ENCODE measurements around a stretch of chr9.

DNA sequence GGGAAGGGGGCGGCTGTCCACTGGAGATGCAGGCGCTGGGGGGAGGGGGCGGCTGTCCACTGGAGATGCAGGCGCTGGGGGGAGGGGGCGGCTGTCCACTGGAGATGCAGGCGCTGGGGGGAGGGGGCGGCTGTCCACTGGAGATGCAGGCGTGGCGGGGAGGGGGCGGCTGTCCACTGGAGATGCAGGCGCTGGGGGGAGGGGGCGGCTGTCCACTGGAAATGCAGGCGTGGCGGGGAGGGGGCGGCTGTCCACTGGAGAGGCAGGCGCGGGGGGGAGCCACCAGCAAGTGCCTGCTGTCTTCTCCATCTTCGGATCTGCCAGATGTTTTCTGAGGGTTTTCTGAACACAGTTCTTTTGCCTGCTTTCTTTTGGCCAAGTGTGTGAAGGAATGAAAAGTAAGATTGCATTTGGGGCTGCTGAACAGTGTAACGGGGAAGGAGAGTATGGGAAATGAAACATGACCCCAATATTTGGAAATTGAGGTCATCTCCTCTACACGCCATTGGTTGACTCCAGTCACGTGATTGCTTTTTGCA is 2.8 kb downstream of the COL5A1 start:
- PRO-cap: unidirectional peak, minus-strand start at position 319 of the sequence

DNA sequence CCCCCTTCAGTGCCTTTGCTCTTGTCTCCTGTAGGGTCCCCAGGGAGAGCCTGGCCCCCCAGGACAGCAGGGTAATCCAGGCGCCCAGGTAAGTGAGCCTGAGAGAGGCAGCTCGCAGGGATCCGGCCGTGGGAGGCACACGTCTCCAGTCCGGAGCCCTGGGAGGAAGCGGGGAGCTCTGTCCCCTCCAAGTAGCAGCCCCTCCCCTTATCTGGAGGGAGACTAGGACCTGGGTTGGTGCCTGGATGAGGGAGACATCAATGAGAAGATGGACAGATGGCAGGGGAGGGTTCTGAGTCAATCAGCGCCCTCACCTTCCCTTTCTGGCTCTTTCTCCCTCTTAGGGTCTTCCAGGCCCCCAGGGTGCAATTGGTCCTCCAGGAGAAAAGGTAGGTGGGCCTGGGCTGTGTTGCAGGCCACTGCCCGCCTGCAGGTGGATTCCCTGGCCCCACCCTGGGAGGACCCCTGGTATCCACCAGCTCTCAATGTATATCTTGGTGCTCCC is 113.6 kb upstream of the FCN2 start:
- PRO-cap: no peak

GRCh38 chr9:134812217-134812759 is 68.3 kb upstream of the FCN2 start:
- PRO-cap: no peak

GRCh38 chr9:134842167-134842540 is 38.5 kb upstream of the FCN2 start:
- PRO-cap: no peak

GRCh38 chr9:134863718-134864640 is 16.6 kb upstream of the FCN2 start:
- PRO-cap: no peak

GRCh38 chr9:135089037-135089617 is 1.7 kb downstream of the OLFM1 start:
- PRO-cap: no peak

DNA sequence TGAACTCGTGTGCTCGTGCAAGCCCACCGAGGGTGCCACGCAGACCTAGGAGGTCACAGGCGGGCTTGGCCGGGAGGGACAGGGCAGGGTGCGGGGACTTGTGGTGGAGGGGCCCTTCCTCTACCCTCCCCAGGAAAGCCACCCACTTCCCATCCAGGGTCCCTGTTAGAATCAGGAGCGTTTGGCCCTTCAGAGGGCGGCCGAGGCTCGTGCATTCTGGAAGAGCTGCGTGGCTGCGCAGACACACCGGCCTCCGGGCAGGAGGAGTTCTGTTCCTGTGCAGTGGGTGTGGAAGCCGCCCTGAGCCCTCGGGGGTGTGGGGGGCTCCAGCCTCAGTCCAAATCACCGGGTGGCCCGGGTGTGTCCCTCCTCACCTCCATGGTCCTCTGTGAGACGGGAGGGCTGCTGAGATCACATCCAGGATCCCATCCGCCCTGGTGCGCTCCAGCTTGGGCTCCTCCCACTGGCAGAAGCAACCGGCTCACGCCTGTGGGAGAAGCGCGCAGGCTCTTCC is 18.3 kb downstream of the OLFM1 start:
- PRO-cap: no peak

GRCh38 chr9:135382231-135382482 is 97.4 kb upstream of the PPP1R26 start:
- PRO-cap: no peak

DNA sequence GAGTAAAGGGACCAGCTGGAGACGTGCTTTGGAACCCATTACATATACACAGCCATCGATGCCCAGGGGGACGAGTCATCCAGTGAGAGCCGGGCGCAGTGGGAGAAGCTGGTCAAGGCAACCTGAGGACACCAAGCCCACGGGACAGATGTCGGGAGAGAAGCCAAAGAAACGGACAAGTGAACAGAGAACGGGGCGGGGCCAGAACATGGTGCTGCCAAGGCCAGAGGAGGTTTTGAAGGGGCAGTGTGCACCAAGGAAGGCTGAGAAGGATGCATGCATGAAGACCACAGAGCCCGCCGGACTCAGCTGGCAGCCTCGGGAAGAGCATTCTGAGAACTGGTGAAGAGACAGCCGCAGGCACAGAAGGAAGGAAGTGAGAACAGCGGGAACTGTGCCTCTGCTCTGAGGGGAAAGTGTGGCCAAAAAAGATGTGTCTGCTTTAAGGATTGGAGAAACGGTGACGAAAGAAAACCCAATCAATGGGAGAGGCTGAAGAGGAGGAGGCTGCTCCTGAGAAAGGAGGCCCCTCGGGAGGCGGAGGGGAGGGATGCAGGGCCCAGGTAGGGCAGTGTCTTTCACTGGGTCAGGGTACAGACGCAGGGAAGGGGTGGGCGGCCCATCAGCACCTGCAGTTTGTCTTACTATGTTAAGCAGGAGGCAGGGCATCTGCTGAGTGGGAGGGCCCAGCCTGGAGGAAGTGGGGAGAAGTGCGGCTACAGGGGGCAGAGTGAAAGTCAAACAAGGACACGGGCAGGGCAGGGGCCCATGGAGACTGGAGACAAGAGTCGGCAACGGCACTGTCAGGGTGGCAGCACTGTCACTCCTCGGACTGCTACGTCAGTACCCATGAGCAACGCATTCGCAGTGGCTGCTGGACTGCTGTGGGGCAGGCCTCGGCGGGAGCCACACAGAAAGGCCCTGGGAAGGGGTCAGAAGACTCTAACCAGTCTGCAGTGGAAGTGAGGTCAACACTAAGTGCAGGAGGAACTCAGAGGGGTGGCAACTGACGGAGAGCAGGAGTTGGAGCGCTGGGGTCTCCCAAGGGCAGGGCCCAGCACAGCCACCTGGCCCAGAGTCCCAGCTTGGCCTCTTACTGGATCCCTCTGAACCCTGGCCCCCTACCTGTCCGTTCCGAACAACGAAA is 19.9 kb downstream of the CAMSAP1 start:
- PRO-cap: no peak

GRCh38 chr9:135906263-135906475 is 1.2 kb downstream of the CAMSAP1 start:
- PRO-cap: no peak

- PRO-cap: no peak
These were observed 19.5 kb upstream of the CAMSAP1 start for GRCh38 chr9:135926668-135927449.

DNA sequence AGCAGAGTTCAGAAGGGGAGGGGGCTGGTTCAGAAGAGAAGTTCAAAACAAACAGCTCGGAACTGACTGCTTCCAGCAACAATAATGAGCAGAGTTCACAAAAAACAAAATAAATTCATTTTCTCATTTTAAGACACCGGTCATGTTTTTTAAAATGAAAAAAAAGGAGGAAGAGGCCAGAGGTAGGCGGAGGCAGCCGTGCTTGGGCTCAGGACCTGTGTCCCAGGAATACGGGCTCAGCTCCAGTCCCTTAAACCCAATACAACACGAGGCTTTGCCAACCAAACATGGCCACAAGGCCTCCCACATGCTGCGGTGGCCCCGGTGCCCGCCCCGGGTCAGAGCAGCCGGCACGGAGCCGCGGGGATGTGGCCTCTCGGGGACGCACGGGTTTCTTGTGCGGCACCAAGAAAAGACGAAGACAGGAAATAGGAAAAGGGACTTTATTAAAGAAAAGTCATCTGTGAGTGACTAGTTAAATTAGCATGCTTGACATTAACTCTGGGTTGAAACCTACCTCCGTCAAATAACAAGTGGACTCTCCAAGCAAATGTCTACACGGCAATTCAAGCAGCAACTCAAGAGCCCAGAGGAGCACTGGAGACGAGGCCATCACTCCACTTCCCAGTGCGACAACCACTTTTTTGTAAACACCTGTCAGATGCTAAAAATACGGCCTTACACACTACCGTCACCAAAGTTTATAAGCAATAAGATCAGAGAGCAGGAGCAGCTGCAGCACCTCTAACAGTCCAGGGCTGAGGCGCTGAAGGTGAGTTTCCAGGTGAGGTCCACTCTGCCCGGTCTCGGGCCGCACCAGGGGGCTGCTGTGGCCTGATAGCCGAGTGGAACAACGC is 25.4 kb upstream of the CAMSAP1 start:
- PRO-cap: no peak

DNA sequence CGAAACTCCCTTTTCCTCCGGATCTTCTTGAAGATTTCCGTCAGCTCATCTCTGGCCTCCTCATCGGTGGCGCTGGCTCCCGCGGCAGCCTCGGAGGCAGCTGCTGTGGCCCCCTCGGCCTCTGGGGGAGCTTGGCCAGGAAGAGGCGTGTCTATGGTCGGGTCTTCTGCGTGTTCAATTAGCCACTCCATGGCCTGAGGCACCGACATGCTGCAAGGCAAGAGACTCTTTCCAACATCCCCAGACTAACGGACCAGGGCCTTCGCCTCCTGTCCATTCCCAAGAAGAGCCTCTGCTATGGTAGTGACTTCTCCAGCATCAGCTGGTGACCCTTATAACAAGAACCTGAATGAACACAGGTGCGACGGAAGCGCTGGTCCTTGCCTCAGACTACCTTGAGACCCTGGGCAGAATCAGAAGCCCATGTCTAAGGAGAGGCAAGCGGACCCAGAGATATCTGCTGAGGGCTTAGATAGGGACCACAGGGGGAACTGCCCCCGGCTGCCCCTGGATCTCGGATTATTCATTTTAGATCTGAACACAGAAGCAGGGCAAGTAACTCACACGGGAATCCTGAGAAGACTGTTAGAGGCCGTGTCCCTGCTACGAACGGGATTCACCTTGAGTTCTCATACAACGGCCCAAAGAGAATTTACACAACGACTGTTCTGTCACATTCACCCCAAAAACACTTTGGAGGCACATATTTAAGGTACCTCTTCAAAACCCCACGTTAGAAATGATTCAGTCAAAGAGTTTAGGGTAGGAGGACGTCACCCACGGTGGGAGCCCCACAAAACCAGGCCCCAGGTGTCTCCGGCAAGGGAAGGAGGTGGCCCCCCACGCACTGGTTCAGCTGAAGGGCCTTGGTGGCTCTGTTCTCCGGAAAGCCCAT is 15.9 kb downstream of the UBAC1 start:
- PRO-cap: no peak

- PRO-cap: no peak
These were observed 14.2 kb downstream of the UBAC1 start for GRCh38 chr9:135946810-135947487.

- PRO-cap: no peak
These were observed 933 bp upstream of the UBAC1 start for GRCh38 chr9:135962056-135962555.

DNA sequence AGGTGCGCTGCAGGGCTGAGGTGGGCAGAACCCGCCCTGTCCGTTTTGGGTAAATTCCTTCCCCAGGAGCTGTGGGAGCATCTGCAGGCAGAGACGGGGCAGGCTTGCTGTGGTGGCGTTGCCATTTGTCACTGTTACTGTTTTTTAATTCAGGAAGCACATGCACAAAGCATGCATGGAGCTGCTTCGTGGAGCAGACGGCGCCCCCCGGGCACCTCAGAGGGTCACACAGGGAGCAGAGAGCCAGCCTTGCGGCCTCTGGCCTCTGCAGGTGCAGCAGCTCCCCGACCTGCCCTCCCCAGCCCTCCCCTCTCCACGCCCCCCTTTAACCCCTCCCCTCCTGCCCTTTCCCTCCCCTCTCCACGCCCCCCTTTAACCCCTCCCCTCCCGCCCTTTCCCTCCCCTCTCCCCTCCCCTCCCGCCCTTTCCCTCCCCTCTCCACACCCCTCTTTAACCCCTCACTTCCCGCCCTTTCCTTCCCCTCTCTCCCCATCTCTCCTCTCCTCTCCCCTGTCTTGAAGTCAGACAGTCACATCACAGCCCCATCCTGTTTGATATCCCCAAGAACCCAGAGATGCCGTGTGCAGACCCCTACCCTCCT is 29.4 kb upstream of the UBAC1 start:
- PRO-cap: no peak

- PRO-cap: unidirectional peak, minus-strand start at chr9:136052022
These were observed 43.6 kb downstream of the NACC2 start for GRCh38 chr9:136051067-136052283.

GRCh38 chr9:136144141-136144662 is 25.5 kb upstream of the TMEM250 start:
- PRO-cap: no peak

DNA sequence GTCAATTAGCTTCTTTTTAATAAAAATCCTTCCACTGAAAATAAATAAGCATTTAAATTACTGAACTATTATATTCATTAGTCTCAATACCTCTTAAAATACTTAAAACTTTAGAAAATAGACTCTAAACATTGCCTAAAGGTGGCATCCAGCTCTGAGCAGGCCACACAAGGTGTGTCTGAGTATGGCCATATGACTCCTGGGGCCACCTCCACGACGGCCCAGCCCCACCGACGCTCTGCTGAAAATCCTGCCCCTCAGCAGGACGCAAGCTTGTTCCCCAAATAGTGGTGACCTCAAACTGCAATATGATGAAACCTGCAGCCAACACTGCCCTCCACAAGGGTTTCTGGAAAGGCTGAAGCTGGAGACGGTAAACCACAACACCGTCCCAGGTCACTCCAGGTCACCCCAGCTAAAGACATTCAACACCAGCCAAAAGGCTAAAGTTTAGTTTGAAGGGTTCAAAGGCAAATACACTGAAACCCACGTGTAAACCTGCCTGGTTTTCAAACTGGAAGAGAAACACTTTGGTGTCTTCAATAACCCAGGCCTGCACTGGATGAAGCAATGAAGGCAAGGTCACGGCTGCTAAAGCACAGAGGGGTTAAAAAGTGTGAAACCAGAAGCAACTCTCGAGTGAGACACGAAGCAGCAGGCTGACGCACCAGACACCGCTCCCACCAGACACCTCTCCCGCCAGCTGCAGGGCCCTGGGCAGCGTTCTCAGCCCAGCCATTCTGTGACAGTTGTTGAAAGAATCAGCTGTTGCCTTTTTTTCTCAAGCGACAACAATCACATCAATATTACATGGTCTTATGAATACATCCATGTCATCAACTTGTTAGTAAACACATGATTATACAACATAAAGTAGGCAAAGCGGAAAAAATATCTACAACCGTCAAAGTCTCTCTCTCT is 1.8 kb upstream of the LHX3 start:
- PRO-cap: no peak

DNA sequence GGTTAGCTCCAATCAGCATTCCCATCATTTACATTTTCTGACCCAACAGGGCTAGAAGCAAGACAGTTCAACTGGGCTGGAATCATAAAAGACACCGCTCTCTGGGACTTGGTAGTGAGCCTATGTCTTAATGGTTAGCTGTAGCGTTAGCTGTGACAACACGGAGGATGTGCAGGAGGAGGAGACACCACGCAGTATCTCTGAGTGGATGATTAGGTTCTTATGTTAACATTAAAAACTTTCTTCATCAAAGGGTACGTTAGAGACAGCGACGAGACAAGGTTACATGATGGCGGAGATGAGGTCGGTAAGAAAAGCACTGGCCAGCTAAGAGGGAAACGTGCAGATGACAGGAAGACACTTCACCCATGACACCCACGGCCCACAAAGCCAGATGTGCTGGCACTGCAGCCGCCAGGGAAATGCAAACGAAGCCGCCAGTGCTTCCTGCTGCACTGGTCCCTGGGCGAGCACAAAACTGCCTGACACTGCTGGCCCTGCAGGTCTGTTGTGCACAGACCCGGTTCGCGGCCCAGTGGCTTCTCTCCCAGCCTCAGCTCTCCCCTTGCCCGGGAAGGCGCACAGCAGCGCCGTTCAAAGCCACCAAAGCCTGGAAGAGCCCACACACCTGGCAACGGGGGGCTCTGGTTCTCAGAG is 20.3 kb upstream of the LHX3 start:
- PRO-cap: no peak

Measured in left colon (tissue), 1 donor.